Metastatic Breast Carcinoma in the Brain (tissue), 10 donors: ENCODE results near the gene RLN1.

- PRO-cap, 10 experiments, result peak in 1 of 10 experiments; most common plus-strand start chr9:4144165 (in 1); most common minus-strand start chr9:4144168 (in 1)
These were observed 156.0 kb downstream of the GLIS3 start for GRCh38 chr9:4143789-4144343.

DNA sequence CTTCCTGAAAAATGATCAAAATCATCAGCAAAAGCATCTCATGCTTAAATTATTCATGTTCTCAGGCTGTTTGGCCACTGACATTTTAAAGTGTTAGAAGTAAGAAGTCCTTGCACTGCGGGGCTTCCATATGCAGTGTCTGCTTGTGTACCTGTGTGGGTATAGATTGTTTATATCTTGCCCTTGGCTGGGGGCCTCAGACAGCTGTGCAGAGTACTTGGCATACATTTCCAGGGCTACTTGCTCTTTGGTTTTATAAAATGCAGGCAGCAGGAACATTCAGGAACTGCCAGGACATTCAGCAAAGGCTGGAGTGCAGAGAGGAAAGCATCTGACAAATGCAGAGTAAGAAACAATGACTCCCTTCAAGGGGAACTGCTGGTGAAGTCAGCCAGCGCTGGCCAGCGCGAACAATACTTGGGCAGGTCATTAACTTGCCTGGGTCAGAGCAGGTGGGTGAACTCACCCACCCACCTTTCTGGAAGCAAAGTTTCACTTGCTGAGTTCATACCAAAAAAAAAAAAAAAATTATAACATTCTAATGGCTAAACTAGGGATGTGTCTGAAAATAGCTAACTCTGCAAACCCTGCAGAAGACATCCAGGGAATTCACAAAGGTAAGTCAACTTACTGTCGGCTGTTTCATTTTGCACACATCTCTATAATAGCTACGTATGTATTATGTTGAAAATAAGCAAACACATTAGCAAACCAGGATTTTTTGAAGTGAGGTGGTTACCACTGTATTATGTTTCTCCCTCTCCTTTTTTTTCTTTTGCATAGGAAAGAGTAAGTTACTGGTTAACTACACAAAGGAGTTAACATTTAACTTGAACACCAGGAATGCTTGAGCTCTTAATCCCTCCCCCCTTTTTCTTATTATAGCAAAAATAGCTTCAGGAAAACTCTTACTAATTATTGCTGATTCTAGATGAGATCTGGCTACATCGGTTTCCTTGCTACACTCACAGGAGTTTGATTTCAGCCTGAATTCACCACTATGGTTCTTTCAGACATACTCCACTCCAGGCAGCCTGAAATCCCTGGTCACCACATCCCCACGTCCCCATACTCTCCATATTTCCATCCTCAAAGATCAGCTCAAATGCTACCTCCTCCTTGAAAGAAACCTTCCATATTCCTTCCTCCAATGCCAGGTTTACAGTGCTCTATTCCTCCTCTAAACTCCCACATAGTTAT is 152.2 kb downstream of the GLIS3 start:
- PRO-cap, 10 experiments, result peak in 1 of 10 experiments; most common plus-strand start position 297 of the sequence (in 1); most common minus-strand start position 728 of the sequence (in 1)

GRCh38 chr9:4206704-4207317 is 93.1 kb downstream of the GLIS3 start:
- PRO-cap, 10 experiments, result no peak in any of the 10 experiments

- PRO-cap, 10 experiments, result no peak in any of the 10 experiments
These were observed 41.6 kb upstream of the PLPP6 start for GRCh38 chr9:4620382-4620952.

DNA sequence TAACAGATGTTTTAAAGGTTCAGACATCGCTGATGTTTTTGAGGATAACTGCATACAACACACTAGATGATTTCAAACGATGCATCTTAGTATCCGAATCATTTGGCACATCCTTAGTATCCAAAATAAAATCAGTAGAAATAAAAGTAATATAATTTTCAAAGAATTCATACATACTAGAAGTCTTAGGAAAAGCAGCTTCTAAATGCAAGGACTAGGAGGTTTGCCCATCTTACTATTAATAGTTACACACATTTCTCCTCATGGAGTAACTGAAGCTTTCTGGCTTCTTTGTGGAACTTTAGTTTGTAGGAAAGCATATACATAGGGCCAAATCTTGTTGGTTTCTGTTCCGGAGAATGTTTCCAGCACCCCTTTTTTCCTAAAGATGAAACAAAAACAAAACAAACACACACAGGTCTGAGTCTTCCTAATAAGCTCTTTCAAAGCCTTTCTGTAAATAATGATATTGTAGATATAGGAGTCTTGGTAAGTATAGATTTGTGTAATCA is 28.2 kb downstream of the AK3 start:
- PRO-cap, 10 experiments, result no peak in any of the 10 experiments

- PRO-cap, 10 experiments, result no peak in any of the 10 experiments
These were observed 1.1 kb downstream of the AK3 start for GRCh38 chr9:4739844-4740385.

GRCh38 chr9:4841942-4842645 is 49.4 kb downstream of the RCL1 start:
- PRO-cap, 10 experiments, result no peak in any of the 10 experiments

DNA sequence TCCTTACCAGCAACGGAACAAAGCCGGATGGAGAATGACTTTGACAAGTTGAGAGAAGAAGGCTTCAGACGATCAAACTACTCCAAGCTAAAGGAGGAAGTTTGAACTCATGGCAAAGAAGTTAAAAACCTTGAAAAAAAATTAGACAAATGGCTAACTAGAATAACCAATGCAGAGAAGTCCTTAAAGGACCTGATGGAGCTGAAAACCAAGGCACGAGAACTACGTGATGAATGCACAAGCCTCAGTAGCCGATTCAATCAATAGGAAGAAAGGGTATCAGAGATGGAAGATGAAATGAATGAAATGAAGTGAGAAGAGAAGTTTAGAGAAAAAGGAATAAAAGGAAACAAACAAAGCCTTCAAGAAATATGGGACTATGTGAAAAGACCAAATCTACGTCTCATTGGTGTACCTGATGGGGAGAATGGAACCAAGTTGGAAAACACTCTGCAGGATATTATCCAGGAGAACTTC is 47.8 kb downstream of the JAK2 start:
- PRO-cap, 10 experiments, result no peak in any of the 10 experiments

DNA sequence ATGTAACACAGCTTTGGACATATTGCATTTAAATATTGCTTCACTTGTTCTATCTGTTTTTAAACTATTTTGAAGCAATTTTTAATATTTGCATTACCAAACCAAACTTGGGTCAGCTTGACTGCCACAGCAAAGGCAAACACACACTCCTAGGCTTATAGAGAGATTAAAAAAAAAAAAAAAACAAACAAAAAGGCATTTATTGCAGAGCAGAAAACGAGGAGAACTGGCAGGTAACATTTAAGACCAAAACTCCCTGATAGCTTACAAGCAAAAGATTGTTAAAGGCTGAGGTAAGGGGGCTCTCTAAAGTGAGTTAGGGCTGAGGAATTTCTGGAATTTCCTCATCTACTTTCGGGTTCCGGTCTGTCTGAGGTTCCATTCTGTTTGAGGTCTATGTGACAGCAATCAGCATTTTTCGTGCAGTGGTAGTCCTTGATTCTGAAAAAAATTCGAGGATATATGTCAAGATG is 35.5 kb downstream of the RLN2 start:
- PRO-cap, 10 experiments, result no peak in any of the 10 experiments

GRCh38 chr9:5336663-5337157 is 3.0 kb downstream of the RLN1 start:
- PRO-cap, 10 experiments, result no peak in any of the 10 experiments

DNA sequence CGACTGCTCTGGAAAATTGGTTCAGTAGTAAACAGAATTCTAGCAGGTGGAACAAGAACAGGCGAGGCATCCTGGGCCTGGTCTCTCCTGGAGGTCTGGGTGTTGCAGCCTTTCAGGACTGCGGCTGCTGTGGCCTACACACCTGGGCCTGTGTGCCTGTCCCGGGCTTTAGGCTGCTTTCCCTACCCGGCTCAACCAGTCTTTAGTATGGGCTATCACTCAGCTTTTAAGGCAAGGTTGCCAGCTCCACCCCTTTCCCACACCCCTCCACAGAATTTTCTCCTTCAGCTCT is at the start of gene RLN1:
Gene RLN1, minus strand, starts transcription at position 200 of the 292 bp plus-strand sequence.
- PRO-cap, 10 experiments, result no peak in any of the 10 experiments

- PRO-cap, 10 experiments, result no peak in any of the 10 experiments
These were observed 1.6 kb downstream of the PLGRKT start for GRCh38 chr9:5435859-5436879.

DNA sequence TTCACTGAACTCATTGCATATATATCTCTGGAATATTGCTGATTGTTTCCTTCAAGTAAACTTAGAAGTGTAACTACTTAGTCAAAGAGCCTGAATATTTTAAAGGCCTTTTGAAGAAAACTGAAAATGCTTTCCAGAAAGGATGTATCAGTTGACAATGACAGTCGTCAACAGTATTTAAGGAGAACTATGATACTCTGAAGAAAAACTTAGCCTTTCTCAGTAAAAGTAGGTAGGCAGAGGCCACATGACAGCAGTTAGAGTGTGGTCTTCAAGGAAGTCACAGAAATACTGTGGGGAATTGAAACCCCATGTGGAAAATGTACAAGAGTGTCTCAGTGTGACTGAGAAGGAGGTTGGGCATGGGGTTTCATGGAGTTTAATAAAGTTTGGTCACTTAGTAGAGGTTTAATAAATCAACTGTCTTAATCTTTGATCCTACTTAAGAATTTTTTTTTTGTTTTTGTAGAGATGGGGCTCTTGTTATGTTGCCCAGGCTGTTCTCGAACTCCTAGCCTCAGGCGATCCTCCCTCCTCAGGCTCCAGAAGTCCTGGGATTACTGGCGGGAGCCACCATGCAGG is 1.1 kb downstream of the CD274 start:
- PRO-cap, 10 experiments, result no peak in any of the 10 experiments

GRCh38 chr9:5488465-5489061 is 21.8 kb upstream of the PDCD1LG2 start:
- PRO-cap, 10 experiments, result no peak in any of the 10 experiments

DNA sequence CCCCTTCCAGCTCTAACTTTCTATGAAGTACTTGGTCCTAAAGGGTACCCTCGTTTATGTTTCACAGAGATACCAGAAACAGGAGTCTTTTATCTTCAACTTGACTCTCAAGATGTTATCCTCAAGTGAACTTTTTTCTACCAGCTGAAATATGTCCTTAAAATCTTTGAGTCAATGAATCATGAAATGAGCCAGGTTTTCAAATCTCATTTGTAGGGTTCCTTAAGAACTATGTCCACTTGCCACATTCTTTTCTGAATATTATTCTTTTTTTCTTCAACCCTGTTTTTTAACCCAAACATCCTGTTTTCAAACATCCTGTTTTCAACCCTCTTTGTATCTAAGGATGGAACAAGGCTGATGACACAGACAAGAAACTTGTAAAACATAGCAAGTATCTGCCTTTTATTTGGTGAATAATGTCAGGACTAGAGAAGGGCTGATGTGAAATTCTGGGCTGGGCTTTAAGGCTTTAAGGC is 42.7 kb upstream of the RIC1 start:
- PRO-cap, 10 experiments, result no peak in any of the 10 experiments

GRCh38 chr9:5818016-5818286 is 15.0 kb downstream of the ERMP1 start:
- PRO-cap, 10 experiments, result no peak in any of the 10 experiments

GRCh38 chr9:6006663-6007029 is 1.6 kb downstream of the KIAA2026 start:
- PRO-cap, 10 experiments, result peak in 5 of 10 experiments; most common plus-strand start chr9:6006990 (in 2); most common minus-strand start chr9:6006976 (in 3)

- PRO-cap, 10 experiments, result peak in 10 of 10 experiments; most common plus-strand start chr9:6008107 (in 4); most common minus-strand start chr9:6007924 (in 10)
These were observed 793 bp downstream of the KIAA2026 start for GRCh38 chr9:6007199-6008179.

DNA sequence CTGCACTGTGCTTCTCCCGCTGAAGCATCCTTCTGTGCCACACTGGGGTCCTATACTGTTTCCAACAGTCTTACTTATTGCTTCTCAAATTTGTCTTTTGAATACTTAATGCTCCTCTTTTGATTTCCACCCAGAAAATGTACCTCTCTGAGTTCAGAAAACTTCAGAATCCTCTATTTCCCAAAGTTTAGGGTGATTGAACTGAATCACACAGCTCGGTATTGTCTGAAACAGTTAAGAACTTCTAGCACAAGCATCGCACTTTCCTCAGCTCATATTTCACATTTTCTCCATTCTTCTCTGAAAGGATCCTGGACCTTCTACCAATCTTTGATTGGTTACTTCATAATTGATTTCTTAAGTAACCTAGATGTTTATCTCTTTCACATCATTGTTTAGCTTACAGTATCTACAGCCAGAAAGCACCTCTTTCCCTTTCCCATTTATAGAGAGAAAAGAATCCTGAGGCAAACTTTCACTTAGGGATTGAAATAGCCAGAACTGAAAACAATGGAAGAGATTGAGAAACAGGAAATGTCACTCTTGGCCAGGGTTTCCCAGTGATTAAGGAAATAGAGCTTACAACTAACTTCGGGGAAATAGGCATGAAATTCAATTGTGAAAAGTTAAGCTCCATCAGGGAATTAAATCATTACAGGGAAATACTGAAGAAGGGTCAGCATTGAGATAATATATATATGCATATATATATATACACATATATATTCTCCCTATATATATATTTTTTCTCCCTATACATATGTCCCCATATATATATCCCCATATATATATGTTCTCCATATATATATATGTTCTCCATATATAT is 2.5 kb downstream of the IL33 start:
- PRO-cap, 10 experiments, result no peak in any of the 10 experiments

GRCh38 chr9:6429118-6429571 is 16.1 kb downstream of the UHRF2 start:
- PRO-cap, 10 experiments, result no peak in any of the 10 experiments